Stomach (tissue), 7 donors: Measurements from ENCODE around the gene INHA.

DNA sequence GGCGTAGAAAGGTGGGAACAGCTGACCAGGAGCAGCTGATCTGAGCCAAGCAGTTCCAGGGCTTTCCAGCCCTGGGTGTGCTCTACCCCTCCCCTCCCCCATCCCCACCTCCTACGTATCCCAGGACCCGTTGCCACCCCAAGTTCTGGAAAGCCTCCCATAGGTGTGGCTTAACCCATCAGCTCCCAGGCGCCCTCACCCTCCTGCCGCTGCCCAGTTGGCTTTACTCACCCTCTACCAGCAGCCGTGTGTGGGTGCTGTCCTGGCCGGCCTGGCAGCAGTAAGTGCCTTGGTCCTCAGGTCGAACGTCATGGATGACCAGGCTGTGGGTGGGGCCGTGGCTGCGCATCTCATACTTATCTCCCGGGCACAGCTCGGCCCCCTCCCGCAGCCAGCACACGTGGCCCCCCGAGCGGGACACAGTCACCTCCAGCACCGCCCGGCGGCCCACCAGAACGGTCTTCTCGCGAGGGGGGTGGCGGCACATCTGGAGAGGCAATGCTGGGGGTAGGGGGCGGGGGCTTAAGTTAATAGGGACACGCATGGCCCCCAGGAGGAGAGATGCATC, 7.6 kb downstream of the TMEM198 start:
- PRO-cap, result no peak
- RAMPAGE, long total RNA, 5 experiments, result no peak in any of the 5 experiments
- RRBS, result 12% methylated on average over 10 of the region's 26 CpGs

GRCh38 chr2:219567893-219568628, 3.3 kb downstream of the OBSL1 start:
- PRO-cap, result no peak
- RAMPAGE, long total RNA, 5 experiments, result no peak in any of the 5 experiments
- RRBS, result 92% methylated on average over 9 of the region's 32 CpGs

- PRO-cap, result no peak
- RAMPAGE, long total RNA, 5 experiments, result no peak in any of the 5 experiments
- RRBS, result no CpG with 5 or more reads among the region's 9 CpGs
These were observed at the start of gene INHA for GRCh38 chr2:219572020-219572457. Gene INHA (plus strand): TSS chr2:219572310.

DNA sequence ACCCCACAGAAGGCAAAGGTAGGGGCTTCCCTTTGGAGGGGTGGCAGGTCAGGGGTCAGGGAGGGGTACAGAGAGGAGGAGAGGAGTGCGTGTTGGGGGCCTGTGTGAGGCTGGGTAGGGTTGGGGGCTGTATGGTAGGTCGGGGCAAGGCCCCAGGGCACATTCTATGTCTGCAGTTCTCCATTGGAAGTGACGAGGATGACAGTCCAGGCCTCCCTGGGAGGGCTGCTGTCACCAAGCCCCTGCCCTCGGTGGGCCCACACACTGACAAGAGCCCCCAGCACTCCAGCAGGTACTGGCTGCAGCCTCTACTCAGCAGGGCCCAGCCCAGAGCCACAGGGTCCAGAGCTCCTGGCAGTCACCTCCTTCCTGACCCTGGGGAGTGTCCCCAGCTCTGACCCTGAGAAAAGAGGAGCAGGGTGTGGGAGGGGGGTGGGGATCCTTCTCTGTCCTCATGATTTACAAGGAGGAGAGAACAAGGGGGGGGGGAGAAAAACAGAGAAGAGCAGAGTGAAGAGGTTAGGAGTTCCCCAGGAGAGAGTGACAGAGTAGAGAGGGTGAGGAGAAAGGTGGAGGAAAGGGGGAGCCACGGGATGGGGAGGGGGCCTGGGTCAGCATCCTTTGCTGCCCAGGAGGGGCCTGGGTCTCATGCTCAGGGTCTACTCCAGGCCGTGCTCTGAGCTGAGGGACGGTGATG, 2.1 kb downstream of the SLC4A3 start:
- PRO-cap, result no peak
- RAMPAGE, long total RNA, 5 experiments, result no peak in any of the 5 experiments
- RRBS, result no CpG with 5 or more reads among the region's 7 CpGs

- PRO-cap, result no peak
- RAMPAGE, long total RNA, 5 experiments, result no peak in any of the 5 experiments
- RRBS, result 93% methylated on average over 1 of the region's 11 CpGs
These were observed 3.5 kb downstream of the SLC4A3 start for GRCh38 chr2:219630945-219631242.

DNA sequence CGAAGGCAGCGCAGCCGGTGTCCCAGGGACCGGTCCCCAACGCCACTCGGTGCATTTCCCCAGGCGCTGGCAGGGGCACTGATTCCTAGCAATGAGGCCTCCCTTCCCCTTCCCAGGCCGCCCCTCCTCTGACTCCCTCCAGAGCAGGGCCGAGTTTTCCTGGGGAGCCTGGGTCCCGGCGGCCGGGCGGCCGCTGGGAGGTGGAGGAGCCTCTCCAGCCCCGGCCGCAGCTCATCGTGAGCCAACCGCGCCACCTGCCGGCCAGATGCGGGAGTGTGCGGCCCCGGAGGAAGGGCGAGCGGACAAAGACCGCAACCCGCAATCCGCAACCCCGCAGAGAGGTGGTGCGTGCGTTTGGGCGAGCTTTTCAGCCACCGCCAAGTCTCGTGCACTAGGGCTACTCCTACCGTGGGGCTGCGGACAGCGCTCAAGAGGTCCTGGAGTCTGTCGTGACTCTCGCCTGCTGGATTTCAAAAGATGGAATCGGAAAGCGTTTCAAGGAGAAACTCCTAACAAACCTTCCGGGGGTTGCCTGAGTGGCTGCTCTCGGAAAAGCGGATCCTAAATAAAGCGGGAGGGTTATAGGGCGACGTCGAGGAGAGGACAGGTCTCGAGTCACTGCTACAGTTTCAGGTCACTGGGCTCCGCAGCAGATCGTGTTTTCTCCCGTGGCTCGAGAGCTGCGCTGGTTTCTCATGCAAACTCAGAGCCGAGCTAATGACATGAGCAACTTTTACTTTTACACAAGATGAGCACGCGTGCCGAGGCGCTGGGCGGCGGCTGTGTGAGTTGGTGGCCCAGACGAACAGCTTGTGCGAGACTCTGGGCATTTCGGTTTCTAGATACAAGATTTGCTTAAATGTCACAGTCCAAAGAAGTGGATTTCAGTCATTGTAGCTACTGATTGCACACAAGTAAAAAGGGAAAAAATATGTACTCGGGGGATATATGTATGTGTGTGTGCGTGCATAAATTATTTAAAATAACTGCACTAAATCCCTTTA, 1.6 kb upstream of the EPHA4 start:
- PRO-cap, result unidirectional peak, minus-strand start at position 48 of the sequence; unidirectional peak, minus-strand start at position 130 of the sequence
- RAMPAGE, long total RNA, 5 experiments, result start-site peak on the minus strand in 1 of 5 experiments, centred at position 610 of the sequence, 6 reads per replicate
- RRBS, result 1% methylated on average over 9 of the region's 66 CpGs

DNA sequence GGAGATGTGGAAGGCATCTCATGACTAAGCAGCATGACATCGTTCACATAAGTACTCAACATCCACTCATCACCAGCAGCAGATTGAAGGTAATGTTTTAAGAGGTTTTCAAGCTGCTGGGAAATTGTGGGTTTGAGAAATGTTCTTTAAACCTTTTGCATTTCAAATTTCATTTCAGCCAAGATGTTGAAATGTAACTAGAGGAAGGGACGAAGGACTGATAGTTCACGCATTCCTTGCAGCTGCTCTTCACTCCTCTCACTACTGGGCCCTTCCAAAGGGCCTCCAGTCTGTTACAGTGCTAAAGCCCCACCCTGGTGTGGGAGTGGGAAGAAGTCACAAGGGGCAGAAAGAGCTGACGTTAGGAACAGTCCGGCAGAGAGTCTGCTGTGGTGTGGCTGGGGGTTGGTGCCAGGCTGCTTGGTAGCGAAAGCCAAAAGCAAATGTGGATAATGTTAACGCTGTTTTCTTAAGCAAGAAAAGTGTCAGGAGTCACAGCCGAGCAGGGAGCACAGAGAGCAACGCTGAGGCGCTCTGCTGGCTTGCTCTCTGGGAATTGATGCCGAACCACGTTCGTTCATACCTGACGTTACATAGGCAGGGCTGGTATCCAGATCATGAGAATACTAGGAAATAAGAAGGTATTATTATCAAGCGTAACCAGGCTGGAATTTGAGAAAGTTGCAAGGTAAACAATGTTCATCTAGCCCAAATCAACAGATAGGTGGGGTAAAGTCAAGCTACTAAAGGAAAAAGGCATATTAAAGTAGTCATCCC, 324.7 kb upstream of the EPHA4 start:
- PRO-cap, result no peak
- RAMPAGE, long total RNA, 5 experiments, result no peak in any of the 5 experiments
- RRBS, result no CpG with 5 or more reads among the region's 15 CpGs

DNA sequence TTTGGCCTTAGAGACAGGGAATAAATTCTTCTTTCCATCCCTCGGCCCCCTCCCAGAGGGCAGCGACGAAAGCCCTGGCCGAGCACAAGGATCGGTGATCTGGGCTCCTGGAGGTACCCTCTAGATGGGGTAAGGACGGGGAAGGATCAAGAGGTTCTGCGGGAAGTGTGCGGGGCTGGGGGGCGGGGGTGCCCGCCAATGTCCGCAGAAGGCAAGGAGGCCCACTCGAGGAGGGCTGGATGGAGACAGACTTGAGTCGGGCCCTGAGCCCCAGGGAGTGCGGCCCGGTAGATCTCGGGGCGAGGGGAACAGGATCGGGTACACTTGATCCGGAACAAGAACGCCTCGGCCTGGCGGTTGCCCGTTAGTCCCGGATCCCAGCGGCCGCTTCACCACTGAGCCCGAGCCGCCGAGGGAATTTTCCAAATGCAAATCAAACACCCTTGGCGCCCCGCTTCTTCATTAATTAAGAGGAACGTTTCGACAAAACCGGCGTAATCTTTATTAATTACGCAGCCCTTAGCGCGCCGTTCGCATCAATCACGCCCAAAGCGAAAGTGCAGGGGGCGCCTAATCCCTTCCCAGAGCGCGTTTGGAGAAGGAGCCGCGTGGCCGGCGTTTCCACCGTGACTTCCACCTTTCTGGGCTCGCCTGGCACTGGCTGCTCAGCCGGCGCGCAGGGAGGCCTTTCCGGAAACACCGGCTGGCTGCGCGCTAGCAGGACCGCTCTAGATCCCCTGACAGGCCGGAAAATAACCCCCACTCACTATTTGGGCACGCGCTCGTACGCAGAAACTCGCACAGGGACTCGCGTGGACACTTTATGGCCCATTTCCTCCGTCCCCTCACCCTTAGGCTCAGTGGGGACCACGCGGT, 7.0 kb upstream of the PAX3 start:
- PRO-cap, result no peak
- RAMPAGE, long total RNA, 5 experiments, result no peak in any of the 5 experiments
- RRBS, result 2% methylated on average over 33 of the region's 70 CpGs

GRCh38 chr2:222318117-222318804, 1.7 kb downstream of the ENSG00000288658 start:
- PRO-cap, result no peak
- RAMPAGE, long total RNA, 5 experiments, result no peak in any of the 5 experiments
- RRBS, result 2% methylated on average over 13 of the region's 44 CpGs

GRCh38 chr2:222518371-222519352, 94.3 kb downstream of the SGPP2 start:
- PRO-cap, result unidirectional peak, plus-strand start at chr2:222518844
- RAMPAGE, long total RNA, 5 experiments, result no peak in any of the 5 experiments
- RRBS, result no CpG with 5 or more reads among the region's 8 CpGs

DNA sequence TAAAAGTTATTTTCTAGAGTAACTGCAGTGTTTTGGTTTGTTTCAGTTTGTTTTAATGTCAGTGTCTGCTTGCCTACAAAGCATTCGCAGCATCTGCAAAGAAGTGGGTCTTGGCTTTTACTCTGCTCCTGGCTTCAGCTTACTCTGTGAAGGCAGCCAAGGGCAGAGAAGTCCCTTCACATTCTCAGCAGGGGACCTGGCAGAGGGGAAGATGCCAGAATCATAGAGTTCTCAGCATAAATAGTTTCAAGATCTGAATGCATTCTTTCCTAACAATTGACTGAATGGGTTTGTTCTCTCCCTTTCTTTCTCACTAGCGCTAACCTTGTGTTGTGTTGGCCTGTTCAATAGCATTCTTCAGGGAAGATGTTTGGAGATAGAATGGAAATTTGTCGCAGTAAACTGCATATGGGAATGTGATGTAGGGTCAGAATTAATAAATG, 106.9 kb downstream of the FARSB start:
- PRO-cap, result no peak
- RAMPAGE, long total RNA, 5 experiments, result no peak in any of the 5 experiments
- RRBS, result no CpG with 5 or more reads among the region's 3 CpGs

DNA sequence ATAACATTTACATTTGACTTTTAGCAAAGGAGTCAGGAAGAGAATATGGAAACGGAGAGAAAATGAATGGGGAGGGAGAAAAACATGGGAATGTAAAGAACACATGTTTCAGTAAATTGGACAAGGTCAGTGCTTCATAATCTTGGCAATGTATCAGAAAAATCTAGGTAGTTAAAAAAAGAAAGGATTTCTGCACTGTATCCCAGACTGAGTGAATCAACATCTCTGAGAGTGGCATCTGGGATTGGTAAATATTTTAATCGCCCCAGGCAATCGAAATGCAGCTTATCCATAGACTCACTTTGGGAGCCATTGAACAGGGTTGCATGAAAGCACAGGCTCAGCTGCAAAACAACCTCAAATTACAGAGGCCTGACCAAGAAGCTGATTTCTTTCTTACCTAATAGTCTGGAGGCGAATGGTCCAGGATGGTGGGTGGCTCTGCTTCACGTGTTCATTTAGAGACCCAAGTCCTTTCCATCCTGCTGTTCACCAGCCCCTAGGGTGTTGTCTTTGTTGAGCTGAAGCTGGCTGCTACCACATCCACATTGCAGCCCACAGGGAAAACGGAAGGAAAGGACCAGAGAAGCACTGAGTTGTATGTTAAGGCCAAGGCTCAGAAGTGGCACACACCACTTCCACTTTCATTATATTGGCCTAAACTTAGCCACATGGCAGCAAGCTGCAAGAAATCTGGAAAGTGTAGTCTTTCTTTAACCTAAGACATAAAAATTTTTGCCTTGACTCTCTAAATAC, 59.0 kb downstream of the MOGAT1 start:
- PRO-cap, result no peak
- RAMPAGE, long total RNA, 5 experiments, result no peak in any of the 5 experiments
- RRBS, result no CpG with 5 or more reads among the region's 6 CpGs

GRCh38 chr2:222844180-222844938, 16.5 kb upstream of the ACSL3 start:
- PRO-cap, result bidirectional peak, plus-strand start at chr2:222844590, minus-strand start at chr2:222844442
- RAMPAGE, long total RNA, 5 experiments, result no peak in any of the 5 experiments
- RRBS, result no CpG with 5 or more reads among the region's 8 CpGs

GRCh38 chr2:222889037-222889950, 28.5 kb downstream of the ACSL3 start:
- PRO-cap, result no peak
- RAMPAGE, long total RNA, 5 experiments, result no peak in any of the 5 experiments
- RRBS, result no CpG with 5 or more reads among the region's 9 CpGs

- PRO-cap, result no peak
- RAMPAGE, long total RNA, 5 experiments, result no peak in any of the 5 experiments
- RRBS, result no CpG with 5 or more reads among the region's 3 CpGs
These were observed 58.9 kb downstream of the ACSL3 start for GRCh38 chr2:222919313-222920562.

- PRO-cap, result no peak
- RAMPAGE, long total RNA, 5 experiments, result no peak in any of the 5 experiments
- RRBS, result no CpG with 5 or more reads among the region's 7 CpGs
These were observed 80.8 kb downstream of the ACSL3 start for GRCh38 chr2:222941485-222942193.

DNA sequence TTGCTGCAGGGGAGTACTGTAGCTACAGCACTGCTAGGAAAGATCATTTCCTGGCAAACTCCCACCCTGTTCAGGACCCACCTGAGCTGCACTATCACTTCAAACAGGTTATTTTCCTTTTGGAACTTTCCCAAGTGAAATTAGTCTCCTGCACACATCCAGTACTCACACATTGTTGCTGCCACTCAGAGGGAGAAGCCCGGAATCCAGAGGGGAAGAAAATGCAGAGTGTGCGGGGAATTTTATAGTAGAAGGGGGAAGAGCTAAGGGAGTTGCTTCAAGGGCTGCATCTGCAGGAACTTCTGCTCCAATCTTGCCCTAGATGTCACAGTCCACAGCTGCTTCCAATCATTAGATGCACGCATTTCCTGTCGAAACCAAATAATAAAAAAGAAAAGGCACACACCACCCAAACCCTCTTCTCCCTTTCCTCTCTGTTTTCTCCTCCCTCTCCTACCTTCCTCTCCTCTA, 71.8 kb downstream of the KCNE4 start:
- PRO-cap, result no peak
- RAMPAGE, long total RNA, 5 experiments, result no peak in any of the 5 experiments
- RRBS, result no CpG with 5 or more reads among the region's 4 CpGs

DNA sequence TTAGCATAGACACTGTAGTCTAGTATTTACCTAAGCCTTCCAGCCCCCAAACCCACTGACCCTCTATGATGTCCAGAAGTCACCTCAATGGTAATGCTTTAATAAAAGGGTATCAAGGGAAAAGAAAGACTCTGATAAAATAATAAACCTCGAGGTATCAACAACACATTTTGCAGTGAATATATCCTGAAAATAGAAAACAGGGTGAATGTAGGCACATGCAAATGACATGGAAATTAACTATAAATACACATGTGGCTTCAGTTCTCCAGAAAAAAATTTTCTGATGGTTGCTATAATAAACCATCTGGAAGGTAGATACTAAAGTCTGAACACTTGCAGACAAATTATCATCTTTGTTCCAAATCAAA, 14.2 kb downstream of the SCG2 start:
- PRO-cap, result no peak
- RAMPAGE, long total RNA, 5 experiments, result no peak in any of the 5 experiments
- RRBS, result no CpG with 5 or more reads among the region's 1 CpG

DNA sequence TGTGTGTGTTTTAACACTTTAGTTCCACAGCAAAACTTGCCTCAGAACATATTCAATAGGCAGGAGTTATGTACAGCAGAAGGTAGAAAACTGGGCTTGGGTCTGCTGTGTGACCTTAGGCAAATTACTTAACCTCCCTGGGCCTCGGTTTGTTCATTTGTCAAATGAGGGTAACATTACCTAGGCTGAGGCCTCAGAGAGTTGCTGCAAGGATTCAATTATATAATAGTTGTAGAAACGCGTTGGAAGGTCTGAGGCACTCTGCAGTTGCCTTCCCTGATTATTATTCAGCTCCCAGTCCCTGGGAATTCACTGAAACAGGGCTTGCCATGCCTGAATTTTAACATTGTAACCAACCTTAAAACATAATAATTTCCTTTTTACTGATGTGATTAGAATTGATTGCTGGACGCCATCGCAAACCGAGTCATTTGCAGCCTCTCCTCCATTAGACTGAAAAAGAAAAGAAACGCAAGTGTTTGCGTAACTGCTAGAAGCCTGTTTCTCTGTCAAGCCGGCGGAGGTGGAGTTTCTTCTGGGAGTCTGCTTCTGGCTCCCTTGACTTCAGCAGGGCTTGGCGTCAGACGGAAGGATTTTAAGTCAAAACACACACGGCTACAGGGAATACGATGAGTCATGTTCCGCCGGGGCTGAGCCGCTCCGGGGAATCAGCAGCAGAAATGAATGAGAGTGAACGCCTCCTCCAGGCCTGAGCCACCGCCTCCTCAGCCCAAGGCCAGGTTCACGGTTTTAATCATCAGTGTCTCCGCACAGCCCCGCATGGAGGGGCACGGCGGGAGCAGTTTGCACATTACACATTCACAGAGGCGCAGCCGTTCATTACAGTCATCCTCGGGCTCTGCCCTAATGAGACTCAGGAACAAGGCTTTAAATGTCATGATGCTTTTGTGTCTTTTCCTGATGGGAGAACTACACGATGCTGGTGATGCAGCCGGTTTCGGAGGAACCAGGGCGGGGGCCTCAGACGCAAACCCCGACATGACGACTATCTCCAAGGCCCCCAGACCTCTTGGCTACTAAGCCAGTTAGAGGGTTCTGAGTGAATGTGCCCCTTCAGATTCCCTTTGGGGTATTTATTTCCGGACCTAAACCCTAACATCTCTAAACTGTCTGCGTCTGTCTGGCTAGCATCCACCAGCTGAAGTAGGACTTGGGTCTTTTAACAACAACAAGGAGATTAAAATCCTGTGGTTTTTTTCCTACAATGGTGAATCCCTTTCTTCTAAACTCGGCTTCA, 10.9 kb upstream of the SCG2 start:
- PRO-cap, result no peak
- RAMPAGE, long total RNA, 5 experiments, result no peak in any of the 5 experiments
- RRBS, result 0% methylated on average over 6 of the region's 38 CpGs

DNA sequence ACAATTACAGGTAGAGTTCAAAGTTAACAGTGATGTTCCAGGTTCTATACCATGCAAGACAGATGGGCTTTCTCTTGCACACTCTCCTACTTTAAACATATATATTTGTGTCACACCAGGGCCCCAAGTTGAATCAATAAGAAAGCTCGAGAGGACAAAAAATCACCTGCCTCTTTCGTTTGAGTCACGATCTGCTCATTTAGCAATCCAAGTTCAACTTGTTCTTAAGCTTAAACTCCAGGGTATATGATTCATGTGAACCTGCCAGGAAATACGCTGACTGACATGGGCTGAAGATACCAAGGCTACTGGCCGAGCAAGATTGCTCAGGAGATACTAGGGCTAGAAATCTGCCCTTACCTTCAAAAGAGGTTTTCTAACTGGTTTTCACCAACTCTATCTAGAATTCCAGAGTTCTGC, 77.3 kb downstream of the AP1S3 start:
- PRO-cap, result no peak
- RAMPAGE, long total RNA, 5 experiments, result no peak in any of the 5 experiments
- RRBS, result no CpG with 5 or more reads among the region's 5 CpGs